ENCODE measurements around the genes SRGAP2C and NBPF15.

- PRO-cap, result no peak
- RAMPAGE, long total RNA, 3 experiments, result no peak in any of the 3 experiments
Observed at GRCh38 chr1:119341228-119342004, 27.2 kb upstream of the HAO2 start.

DNA sequence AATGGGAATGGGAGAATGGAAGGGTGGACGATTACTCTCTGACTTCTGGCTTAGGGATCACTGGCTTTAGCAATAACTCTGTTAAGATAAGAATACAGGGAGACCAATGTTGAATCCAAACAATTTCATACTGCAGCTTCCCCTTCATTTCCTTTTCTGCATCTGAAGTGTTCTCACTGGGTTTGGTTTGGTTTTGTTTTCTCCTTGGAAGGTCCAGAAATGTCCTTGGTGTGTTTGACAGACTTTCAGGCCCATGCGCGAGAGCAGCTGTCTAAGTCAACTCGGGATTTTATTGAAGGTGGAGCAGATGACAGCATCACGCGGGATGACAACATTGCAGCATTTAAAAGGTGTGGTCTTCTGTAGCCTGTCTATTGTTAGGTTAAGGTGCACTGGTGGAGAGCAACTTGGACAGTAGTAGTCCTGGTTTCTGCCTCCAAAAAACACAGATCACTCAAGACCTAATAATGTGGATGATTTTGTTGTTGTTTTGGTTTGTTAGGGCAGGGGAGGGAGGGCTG, 12.3 kb downstream of the HAO2 start:
- PRO-cap, result no peak
- RAMPAGE, long total RNA, 3 experiments, result no peak in any of the 3 experiments

DNA sequence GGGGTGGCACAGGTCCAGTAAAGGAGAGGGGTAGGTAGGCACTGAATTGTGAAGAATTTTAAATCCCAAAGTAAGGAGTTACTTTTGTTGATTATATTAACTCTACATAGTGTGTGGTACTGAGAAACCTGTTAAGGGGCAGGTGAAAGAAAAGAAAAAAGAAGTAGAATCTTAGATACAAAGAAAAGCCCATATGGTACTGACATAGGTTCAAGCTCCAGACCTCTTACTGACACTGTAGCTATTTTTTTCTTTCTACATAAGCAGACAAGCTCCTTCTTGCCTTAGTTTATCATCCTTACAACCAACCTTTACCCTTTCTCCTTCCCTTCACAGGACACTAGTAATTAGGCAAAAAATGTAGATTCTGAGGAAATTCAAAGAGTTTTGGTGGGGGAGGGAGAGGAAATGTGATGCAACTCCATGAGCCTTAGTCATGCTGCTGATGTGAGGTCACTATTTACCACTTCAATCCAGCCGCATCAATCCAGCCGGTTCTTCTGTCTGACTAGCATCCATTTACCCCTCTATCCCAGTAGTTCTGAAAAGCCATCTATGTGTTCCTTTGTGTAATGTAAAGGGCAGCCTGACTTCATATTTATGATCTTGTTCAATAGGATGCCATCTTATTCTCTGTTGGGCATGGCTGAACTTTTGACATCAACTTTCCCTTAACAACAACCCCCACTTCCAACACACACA, 2.3 kb downstream of the ZNF697 start:
- PRO-cap, result unidirectional peak, plus-strand start at position 485 of the sequence
- RAMPAGE, long total RNA, 3 experiments, result no peak in any of the 3 experiments

DNA sequence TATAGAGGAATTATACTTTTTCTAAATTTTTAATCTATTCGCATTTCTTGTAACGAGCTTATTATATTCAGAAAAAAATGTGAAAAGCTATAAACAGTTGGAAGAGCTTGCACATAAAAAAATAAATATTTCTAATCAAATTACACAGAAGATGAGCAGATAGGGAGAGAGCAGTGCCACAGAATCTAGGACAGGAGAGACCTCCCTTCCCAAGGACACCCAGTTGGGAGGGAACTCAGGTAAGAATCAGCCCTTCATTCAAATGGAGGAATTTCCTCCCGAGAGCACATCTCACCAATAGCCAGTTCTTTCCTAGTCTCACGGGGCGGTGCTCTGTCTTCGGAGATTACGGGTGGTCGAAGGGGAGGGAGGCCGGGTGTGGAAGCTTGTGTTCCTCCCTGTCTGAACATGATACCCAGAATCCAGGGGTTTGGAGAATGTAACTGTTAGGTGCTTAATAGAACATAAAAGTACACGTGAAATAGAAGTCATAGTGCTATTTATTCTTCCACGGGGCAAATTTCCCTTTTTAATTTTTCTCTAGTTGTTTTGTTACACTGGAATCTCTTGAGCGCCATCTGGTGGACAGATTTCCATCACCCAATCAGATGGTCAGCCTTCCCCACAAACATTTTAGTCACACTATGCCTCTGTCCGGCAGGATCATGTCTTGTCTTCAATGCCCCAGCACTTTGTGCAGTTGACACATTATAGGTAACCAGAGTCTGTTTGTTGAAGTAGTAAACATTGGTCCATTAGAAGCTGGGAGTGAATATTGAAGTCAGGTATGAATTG, 27.3 kb upstream of the ZNF697 start:
- PRO-cap, result bidirectional peak, plus-strand start at position 640 of the sequence, minus-strand start at position 523 of the sequence
- RAMPAGE, long total RNA, 3 experiments, result no peak in any of the 3 experiments

GRCh38 chr1:119715349-119715924, 3.7 kb downstream of the PHGDH start:
- PRO-cap, result no peak
- RAMPAGE, long total RNA, 3 experiments, result no peak in any of the 3 experiments

DNA sequence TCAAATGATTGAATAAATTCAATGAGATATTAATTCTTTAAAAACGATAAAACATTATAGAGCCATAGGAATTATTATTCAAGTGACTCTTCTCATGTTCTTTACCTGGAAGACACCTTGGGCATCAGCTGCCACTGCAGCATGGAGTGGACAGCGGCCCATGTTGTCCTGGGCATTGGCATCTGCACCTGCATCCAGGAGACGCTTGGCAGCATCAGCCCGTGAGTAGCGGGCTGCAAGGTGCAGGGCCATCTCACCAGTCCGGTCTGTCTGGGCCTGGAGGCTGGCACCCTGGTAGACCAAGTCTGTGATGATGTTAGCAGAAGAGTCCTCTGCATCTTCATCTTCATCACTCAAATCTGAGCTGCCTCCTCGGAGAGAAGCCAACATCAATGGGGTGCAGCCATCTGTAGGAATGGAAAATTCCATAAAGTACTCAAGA, 22.9 kb upstream of the ADAM30 start:
- PRO-cap, result no peak
- RAMPAGE, long total RNA, 3 experiments, result no peak in any of the 3 experiments

GRCh38 chr1:119965128-119965327, 68.7 kb upstream of the ADAM30 start:
- PRO-cap, result no peak
- RAMPAGE, long total RNA, 3 experiments, result no peak in any of the 3 experiments

DNA sequence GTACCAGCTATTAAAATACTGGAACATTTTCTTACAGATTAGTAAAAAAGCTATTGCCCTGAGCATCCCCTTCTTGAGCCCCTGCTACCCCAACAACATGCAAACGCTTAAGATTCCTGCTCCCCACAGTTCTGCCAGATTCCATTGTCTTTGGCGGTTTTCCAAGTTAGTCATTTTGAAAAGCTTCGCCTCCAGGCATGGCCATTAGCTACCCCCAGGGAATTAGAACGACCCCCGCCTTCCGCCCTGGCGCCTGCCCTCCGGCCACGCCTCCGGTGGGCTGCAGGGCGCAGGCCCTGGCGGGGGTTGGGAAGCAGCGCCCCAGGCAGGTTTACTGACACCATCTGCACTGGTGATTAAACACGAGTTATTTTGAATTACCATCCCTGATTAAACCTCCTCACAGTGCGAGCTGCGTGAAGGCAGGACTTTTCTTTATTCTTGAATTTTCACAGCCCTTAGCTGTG, 3.7 kb upstream of the SEC22B start:
- PRO-cap, result no peak
- RAMPAGE, long total RNA, 3 experiments, result no peak in any of the 3 experiments

DNA sequence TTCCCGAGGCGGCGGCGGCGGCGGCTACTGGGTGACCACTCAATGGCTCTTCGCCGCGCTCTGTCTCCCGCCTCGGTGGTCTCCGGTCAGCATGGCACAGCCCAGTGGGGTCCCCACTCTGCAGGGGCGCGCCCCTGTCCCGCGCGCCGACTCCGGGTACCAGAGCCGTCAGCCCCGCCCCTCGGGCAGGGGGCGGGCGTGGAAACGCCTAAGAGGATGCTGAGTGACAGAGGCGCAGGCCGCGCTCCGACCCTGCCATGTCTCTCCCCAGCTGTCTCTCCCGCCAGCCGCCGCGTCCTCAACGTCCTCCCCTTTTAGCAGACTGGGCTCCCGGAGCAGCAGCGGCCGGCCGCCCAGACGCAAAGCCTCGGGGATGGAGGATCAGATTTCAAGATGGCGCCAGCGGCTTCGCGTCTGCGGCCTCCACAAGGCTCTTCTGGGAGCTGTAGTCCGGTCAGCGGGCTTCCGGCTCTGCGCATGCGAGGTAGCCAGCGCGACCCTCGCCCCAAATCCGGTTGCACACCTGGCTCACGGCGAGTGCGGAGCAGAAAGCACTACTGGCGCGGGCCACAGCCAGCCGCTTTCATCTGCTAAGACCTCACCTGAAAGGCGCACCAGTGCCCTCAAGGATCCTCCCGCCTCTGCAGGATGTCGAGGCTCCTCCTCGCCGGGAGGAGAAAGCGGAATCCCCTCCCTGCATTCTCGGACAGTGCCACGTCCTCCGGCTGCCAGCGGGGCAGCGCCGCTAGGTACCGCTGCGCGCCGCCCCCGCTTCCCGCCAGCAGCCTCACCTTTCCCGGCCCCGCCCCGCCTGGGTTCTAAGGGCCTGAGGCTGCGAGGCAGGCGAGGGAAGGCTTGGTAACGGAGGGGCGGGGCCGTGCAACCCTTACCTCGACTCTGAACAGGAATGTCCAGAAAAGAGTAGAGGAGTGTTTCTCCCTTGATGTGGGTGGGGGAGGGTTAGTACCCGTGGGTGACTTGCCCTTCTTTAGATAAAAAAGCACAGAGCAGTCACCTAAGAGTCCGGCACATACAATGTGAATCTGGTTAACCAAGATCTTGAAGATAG, 143.7 kb downstream of the NBPF8 start:
- PRO-cap, result unidirectional peak, minus-strand start at position 151 of the sequence; unidirectional peak, minus-strand start at position 383 of the sequence; unidirectional peak, minus-strand start at position 616 of the sequence
- RAMPAGE, long total RNA, 3 experiments, result start-site peak on the minus strand in 1 of 3 experiments, centred at positions 158 to 370 of the sequence, 33 to 37 reads per replicate

- PRO-cap, result no peak
- RAMPAGE, long total RNA, 3 experiments, result start-site peak on the plus strand in 1 of 3 experiments, at chr1:120913200-120913404 at its widest, 5 to 8 reads per replicate
Observed at GRCh38 chr1:120912903-120914035, 23.7 kb downstream of the PPIAL4A start.

DNA sequence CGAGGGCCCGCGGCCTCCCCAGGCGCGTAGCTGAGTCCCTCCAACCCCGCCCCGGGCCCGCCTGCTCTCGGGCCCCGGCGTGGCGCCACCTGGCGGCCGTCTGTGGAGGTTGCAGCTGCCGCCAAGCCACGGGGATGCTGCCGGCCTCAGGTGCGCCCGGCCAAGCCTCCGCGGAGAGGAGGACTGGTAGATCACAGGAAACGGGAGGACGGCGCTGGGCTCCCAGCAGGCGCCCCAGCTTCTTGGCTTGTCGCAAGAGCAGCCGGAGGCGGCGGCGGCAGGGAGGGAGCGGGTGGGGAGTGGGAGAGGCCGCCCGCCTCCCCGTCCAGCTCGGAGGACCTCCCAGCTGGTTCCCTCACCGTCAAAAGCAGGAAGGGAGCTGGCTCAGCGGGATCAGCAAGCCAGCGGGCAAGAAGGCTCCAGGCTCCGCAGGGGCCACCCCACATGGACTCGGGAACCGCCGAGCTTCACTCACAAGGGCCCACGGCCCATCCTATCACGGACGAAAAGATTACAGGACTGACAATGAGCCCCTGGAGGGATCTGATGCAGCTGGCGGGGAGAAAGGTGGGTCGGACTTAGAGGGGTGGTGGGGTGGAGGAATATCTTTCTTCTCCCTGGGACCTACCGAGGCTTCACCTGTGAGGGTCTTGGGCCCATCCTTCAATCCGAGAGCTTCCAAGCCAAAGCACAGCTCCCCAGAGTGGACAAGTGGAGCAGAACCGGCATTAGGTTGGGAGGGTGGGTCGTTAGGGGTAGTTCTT, 86.4 kb downstream of the FAM72B start:
- PRO-cap, result unidirectional peak, minus-strand start at position 76 of the sequence; unidirectional peak, minus-strand start at position 81 of the sequence
- RAMPAGE, long total RNA, 3 experiments, result no peak in any of the 3 experiments

DNA sequence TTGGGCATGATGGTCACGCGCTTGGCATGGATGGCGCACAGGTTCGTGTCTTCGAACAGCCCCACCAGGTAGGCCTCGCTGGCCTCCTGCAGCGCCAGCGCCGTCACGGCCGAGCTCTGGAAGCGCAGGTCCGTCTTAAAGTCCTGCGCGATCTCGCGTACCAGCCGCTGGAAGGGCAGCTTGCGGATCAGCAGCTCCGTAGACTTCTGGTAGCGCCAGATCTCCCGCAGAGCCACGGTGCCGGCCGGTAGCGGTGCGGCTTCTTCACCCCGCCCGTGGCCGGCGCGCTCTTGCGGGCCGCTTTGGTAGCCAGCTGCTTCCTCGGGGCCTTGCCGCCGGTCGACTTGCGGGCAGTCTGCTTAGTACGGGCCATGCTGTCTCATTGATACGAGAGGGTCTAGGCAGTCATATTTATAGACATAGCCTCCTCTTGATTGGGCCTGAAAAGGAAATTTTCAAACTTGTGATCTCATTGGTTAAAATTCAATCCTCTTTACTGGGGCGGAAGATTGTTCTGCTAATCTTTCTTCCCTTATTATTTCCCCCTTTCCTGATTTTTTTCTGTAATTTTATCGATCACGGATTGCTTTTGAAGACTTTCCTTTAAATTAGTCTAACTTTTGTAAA, 65.8 kb downstream of the FAM72B start:
- PRO-cap, result no peak
- RAMPAGE, long total RNA, 3 experiments, result no peak in any of the 3 experiments

DNA sequence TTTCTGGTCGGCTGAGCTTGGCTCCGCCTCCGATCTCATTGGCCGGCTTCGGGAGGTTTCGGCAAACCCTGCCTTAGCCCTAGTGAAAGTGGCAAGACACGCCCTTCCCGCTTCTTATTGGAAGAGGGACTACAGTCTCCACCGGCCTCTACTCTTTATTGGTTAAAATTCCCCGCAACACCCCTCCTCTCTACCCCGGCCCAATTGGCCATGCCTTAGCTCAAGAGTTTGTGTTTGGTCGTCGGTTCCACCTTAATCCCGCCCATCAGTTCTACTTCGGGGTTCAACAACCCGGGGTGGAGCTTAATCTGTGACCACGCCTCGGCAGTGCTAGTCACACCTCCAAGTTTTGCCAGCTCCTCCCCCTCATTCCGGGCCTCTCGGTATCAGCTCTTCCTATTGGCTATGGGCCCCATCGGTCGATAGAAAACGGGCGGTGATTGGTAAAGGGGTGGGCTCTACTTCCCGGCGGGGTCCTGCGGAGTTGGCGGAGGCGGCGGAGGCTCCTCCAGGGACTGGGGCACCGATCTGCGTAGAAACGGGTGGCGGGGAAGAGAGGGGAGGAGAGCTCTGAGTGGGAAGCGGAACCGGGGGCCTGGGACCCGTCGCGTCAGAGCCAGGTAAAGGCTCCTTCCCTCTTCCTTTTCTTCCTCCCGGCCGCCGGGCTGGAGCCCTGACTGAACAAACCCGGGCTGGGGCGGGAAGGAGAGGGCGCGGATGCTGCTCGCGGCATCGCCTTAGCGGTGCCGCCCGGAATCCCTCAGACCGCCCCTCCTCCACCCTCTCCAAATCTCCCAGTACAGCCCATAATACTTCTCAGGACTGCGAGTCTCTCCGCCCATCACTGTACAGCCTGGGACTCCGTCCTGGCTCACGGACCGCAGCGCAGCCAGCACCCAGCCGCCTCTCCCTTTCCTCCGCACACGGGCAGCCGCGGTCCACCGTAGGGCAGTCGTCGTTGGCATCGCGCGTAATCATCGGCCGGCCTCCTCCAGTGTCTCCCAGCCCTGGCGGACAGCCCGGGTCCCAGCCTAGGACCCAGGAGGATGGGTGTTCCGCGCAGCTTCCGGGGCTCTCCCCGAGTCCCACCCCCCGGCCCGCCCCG, at the start of gene SRGAP2C:
SRGAP2C (plus strand) TSS at position 471 of the 1,105 bp plus-strand sequence.
- PRO-cap, result unidirectional peak, plus-strand start at position 463 of the sequence; unidirectional peak, plus-strand start at position 551 of the sequence; unidirectional peak, plus-strand start at position 847 of the sequence
- RAMPAGE, long total RNA, 3 experiments, result start-site peak on the plus strand in 1 of 3 experiments, centred at position 510 of the sequence, 75 reads per replicate; start-site peak on the minus strand in 2 of 3 experiments, centred at positions 988 to 1,012 of the sequence, 21 reads per replicate

GRCh38 chr1:121458677-121459170, 273.9 kb downstream of the SRGAP2C start:
- PRO-cap, result no peak
- RAMPAGE, long total RNA, 3 experiments, result no peak in any of the 3 experiments

GRCh38 chr1:121521967-121522246, 337.1 kb downstream of the SRGAP2C start:
- PRO-cap, result no peak
- RAMPAGE, long total RNA, 3 experiments, result no peak in any of the 3 experiments

DNA sequence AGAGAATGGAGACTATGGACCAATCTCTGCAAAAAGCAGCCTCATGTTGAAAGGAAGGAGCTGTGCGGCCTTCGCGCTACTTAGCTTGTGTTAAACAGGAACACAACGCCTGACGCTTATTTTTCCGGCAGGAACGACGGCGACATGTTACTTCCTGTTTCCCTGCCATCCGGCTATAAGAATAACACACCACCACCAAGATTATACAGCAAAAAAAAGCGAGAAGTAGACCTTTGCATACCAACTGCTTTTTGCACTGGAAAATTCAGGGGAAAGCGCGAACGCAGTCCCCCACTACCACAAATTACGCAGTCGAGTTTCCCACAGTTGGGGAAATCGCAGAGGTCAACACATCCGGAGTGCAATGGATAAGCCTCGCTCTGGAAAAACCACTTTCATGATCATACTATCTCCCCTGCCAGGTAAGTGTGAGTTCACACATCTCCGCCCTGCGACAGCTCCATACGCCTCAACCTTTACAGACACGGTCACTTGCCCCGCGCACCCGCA, 206.5 kb downstream of the H3-7 start:
- PRO-cap, result unidirectional peak, minus-strand start at position 92 of the sequence
- RAMPAGE, long total RNA, 3 experiments, result no peak in any of the 3 experiments

DNA sequence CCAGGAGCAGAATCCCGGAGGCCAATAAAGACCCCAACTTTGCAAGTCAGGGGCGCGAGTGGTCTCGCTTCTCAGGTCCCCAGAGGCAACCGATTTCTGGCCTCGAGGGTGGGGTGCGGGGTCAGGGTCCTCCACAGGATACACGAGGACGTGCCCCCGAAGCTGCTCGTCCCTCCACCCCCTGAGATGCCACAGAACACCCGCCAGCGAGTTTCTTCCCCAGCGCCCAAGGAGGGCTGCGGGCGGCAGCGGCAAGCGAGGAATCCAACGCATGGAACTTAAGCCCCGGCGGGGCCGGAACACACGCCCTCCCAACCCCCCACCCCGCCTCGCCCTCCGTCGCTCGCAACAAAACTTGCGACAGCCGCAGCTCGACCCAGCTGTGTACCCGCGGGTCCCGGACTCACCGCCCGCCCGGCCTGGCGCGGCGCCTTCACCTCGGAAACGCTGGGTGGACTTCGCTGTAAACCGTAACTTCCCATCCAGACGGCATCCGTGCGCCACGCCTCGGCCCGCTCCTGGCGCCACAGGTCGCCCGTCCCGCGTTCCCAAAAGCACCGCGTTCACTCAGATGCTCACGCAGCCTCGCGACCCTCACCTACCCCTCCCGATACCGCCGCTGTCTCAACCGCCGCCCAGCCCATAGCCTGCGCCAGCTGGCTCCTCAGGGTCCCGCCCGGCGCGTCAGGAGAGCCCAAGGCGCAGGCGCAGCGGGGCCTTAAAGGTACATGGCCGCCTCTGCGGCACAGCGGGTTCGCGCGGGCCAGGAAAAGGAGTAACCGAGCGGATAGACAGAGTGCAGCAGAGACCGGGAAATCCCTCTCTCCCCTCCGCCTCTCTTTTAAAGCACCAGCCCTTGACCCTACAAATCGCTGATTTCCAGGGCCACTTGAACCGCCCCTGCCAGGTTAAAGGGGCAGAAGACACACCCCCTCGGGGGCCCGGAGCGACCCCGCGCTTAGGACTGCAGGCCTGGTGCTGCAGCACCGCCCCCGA, at the start of gene NBPF15:
NBPF15 (minus strand) TSS at position 696 of the 996 bp plus-strand sequence.
- PRO-cap, result unidirectional peak, plus-strand start at position 473 of the sequence; unidirectional peak, minus-strand start at position 626 of the sequence; unidirectional peak, minus-strand start at position 686 of the sequence
- RAMPAGE, long total RNA, 3 experiments, result start-site peak on the minus strand in 2 of 3 experiments, centred at positions 496 to 596 of the sequence, 36 to 43 reads per replicate

GRCh38 chr1:145041687-145041910, 53.5 kb downstream of the SRGAP2B start:
- PRO-cap, result no peak
- RAMPAGE, long total RNA, 3 experiments, result no peak in any of the 3 experiments

DNA sequence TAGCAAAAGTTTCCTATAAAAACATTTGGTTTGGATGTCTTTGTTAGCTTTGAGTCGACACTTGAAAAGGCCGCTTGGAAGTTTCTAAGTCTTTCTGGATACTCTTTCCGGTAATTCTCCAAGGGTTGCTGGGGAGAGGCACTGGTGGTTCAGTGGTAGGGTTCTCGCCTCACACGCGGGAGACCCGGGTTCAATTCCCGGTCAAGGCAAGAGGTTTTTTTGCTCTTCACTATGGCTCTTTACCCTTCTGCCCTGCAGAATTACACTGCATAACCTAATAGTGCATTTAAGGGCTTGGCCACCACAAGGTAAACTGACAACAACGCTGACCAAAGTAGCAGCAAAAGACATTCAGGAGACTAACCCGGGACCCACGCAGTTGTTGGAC, 65.2 kb downstream of the FAM72D start:
- PRO-cap, result no peak
- RAMPAGE, long total RNA, 3 experiments, result no peak in any of the 3 experiments

GRCh38 chr1:145690255-145690929, 16.8 kb downstream of the PDZK1 start:
- PRO-cap, result no peak
- RAMPAGE, long total RNA, 3 experiments, result no peak in any of the 3 experiments

Data from subcutaneous adipose tissue (tissue), 3 donors.